Cerebellum (tissue), 5 donors: ENCODE measurements around the gene CXCL1.

- PRO-cap, 3 experiments = no peak in any of the 3 experiments
- RAMPAGE, long total RNA = no peak
Measured at GRCh38 chr4:70903214-70903317, 897 bp downstream of the MOB1B start.

DNA sequence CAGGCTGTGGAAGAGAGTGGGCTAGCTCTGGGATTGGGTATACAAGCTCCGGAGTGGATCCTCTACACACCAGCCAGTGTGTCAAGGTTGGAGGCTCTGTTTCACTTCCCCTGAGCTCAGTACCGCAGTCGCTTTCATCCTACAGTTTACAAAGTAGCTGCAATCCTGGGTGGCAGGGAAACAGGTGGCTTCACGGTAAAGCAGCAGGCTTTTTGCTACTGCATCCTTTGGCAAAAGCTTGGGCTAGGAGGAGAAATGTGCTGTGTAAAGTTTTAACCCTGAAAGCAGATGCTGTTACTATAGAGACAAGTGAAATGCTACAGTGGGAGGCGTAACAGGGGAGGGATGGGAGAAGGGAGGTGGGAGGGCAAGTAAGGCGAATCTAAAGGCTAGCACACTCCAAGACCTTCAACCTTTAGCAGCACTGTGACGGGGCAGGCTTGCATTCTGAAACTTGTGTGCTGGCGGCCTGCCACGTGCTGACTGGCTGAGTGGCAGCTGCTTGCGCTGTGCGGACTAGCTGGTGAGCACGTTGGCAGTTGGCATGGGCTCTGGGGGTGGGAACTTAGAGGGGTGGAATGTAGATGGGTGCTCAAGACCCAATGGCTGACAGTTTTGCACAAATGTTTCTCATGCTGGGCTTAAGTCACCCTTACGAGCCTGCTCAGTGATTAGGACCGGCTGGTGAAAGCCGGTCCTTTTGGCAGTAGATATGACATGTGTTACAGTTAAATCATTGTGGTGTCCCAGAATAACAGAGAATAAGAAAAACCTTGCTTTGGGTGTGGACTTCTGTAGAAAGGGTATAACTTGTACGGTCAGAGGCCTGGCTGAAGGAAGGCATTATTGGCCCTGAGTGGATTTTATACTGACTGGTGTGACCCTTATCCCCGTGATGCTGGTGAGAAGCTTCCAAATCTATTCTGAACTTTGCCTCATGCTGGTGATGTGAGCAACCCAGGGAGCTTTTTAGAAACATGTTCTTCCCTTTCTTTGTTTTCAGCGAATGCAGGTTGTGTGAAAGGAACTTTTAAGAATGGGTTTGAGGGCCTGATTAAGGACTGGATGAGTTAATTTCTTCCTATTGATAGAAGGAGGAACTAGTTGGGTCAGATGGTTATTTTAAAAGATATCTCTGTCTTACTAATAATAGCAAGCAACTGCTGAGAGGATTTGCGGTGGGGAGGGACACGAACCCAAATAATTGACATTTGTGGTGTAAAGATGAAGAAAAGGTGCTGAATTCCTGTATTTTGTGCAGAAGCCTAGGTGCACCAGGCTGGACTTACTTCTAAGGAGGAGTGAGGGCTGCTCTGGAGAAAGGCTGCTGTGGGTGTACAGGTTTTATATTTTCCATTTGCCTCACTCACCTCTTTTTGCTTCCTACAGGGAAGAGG, 44.2 kb downstream of the SLC4A4 start:
- PRO-cap, 3 experiments = no peak in any of the 3 experiments
- RAMPAGE, long total RNA = no peak

- PRO-cap, 3 experiments = no peak in any of the 3 experiments
- RAMPAGE, long total RNA = no peak
Measured at GRCh38 chr4:71622413-71622929, 161.4 kb downstream of the GC start.

- PRO-cap, 3 experiments = no peak in any of the 3 experiments
- RAMPAGE, long total RNA = no peak
Measured at GRCh38 chr4:71784280-71784573, 348 bp upstream of the GC start.

GRCh38 chr4:72226424-72226903, 194.7 kb downstream of the NPFFR2 start:
- PRO-cap, 3 experiments = no peak in any of the 3 experiments
- RAMPAGE, long total RNA = no peak

DNA sequence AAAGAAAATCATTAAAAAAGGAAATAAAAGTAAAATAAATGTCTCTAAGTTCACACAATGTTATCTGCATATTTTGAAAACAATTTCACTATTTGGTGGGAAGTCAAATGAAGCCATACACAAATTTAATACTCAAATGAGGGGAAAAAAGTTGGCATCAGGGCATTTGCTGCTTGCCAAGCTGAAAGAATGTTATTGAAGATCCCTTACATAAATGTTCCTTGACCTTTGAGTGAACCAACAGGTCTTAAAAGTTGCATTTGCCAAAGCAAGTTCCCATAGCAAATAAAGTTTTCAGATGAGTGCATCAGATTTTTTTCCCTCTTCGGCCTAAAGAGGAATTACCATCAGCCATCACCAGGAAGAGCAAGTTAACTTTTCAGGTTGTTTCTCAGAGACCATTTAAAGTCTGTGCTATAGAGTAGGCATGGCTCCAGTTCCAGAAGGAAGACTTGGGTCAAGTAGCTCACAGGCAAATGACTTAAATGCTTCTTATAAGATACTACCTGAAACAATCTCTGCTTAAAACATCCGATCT, 115.9 kb downstream of the COX18 start:
- PRO-cap, 3 experiments = no peak in any of the 3 experiments
- RAMPAGE, long total RNA = no peak

DNA sequence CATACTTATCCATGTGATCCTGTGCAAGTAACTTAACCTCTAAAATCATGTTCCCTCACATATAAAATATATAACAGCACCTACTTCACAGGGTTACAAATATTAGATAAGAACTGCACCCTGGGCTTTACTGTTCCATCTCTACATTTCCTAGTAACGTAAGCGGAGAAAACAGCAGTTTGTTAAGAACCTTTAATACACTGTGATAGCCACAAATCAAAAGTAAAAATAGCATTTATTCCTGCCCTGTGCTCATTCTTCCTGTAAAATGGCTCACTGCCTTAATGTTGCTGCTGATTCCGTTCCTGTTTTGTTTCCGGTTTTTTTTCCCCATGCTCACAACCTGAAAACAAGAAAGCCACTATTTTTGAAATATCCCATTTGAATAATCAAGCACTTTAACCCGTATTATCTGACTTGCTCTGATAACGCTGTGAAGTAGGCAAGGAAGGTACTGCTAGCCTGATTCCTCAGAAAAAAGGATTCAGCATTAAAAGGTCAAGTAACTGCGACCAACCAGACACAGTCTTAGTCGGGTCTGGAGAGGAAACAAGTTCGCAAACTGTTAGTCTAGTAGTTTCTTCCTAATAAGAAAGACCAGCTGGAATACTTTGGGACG, 1.1 kb downstream of the COX18 start:
- PRO-cap, 3 experiments = peak in 1 of 3 experiments; most common plus-strand start position 519 of the sequence (in 1); most common minus-strand start position 269 of the sequence (in 1)
- RAMPAGE, long total RNA = no peak

DNA sequence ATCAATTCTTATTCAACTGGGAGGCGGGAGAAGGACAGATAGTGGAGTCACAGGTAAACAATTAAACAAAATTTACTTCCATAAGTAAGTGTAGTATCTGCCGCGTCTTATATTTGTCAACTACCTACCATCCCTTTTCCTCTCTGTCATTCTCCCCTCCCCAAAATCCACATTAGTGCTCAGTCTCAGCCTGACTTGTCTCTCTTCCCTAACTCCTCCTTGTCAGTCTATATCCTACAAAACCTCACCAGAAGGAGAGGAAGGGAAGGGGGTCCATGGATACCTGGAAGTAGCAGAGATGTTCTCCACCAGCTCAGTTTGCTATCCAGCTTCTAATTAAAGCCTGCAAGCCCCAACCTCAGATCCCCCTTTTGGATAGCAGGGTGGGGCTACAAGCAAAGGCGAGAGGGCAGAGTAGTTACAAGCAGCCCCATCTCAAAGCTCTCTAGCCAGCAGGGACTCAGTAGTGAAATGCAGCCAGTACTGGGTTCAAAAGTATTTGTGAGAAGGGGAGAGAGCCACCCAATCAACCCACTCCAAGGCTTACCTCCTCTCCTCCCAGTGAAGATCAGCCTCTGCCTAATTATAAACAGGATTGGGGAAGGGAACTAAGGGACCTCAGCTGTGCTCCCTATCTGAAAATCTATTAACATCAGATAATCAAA, 82.8 kb upstream of the COX18 start:
- PRO-cap, 3 experiments = no peak in any of the 3 experiments
- RAMPAGE, long total RNA = no peak

DNA sequence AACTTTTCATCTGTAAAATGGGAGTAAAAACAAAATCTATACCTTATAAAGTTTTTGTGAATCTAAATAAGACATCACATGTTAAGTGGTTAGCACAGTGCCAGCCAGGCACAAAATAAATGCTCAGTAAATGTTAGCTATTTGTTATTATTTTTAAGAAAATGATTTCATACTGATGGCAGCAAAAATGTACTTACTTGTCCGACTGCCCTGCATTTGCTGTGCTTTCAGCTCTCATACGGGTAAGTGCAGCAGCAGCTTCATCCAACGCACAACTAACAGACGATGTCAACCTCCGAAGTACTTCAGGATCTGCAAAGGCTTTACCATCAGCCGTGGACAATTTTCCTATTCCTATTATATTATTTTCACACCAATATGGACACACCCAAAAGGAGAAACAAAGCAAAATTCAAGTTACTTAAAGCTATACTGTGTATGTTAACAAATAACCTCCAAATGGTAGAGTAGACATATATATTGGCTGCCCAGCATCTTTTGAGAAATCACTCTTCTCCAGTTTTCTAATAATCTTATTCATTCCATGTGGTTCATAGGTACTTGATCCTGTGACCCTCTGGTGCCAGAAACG, 91.6 kb upstream of the COX18 start:
- PRO-cap, 3 experiments = no peak in any of the 3 experiments
- RAMPAGE, long total RNA = no peak

GRCh38 chr4:73200598-73201146, 57.9 kb downstream of the ANKRD17 start:
- PRO-cap, 3 experiments = no peak in any of the 3 experiments
- RAMPAGE, long total RNA = no peak

DNA sequence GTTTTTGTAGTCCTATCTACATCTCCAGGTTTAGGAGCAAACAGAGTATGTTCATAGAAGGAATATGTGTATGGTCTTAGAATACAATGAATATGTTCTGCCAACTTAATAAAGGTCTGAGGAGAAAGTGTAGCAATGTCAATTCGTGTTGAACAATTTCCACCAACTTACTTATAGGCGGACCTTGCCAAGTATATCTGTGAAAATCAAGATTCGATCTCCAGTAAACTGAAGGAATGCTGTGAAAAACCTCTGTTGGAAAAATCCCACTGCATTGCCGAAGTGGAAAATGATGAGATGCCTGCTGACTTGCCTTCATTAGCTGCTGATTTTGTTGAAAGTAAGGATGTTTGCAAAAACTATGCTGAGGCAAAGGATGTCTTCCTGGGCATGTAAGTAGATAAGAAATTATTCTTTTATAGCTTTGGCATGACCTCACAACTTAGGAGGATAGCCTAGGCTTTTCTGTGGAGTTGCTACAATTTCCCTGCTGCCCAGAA, 9.2 kb downstream of the ALB start:
- PRO-cap, 3 experiments = no peak in any of the 3 experiments
- RAMPAGE, long total RNA = no peak

DNA sequence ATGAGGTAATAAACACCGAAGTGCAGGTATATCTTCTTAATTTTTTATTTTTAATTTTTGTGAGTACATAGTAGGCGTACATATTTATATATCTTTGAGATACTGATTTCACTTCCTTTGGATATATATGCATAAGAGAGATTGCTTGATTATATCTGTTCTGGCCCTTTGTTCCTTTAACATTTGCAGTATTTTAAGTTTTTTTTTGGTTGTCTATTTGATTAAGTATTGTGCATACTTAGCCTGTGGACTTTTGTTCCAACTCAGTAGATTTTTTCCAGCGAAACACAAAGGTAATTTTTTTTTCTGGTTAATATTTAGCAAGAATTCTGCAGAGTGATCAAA, 274 bp upstream of the AFM start:
- PRO-cap, 3 experiments = no peak in any of the 3 experiments
- RAMPAGE, long total RNA = no peak

GRCh38 chr4:73669689-73670187, 49.5 kb upstream of the RASSF6 start:
- PRO-cap, 3 experiments = no peak in any of the 3 experiments
- RAMPAGE, long total RNA = no peak

GRCh38 chr4:73720786-73721212, 19.6 kb upstream of the CXCL8 start:
- PRO-cap, 3 experiments = no peak in any of the 3 experiments
- RAMPAGE, long total RNA = no peak

GRCh38 chr4:73741548-73742100, 1.3 kb downstream of the CXCL8 start:
- PRO-cap, 3 experiments = no peak in any of the 3 experiments
- RAMPAGE, long total RNA = no peak

DNA sequence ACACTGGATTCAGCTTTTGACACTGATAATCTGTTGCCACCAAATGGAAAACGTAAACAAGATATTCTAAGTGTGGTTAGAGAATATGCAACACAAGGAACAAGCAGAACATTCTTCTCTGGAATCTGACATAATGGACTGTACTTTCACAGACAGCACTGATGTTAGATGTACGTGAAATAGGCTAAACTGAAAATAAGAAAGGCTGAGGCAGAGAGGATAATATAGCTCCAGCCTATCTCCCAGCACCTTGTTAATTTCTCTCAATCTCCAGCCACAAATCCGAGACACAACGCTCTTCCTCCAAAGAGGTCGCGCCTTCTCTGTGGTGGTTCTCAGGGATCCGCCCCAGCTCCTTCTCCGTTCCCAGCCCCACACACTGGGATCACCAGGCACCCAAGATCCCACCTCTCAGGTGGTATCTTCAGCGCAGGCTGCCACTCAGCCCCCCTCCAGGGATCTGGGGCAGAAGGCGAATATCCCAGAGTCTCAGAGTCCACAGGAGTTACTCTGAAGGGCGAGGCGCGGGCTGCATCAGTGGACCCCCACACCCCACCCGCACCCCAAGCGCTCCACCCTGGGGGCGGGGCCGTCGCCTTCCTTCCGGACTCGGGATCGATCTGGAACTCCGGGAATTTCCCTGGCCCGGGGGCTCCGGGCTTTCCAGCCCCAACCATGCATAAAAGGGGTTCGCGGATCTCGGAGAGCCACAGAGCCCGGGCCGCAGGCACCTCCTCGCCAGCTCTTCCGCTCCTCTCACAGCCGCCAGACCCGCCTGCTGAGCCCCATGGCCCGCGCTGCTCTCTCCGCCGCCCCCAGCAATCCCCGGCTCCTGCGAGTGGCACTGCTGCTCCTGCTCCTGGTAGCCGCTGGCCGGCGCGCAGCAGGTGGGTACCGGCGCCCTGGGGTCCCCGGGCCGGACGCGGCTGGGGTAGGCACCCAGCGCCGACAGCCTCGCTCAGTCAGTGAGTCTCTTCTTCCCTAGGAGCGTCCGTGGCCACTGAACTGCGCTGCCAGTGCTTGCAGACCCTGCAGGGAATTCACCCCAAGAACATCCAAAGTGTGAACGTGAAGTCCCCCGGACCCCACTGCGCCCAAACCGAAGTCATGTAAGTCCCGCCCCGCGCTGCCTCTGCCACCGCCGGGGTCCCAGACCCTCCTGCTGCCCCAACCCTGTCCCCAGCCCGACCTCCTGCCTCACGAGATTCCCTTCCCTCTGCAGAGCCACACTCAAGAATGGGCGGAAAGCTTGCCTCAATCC, at the start of gene CXCL1:
TSS of gene CXCL1 (plus strand) at position 710 of the 1,261 bp plus-strand sequence.
- PRO-cap, 3 experiments = no peak in any of the 3 experiments
- RAMPAGE, long total RNA = no peak

DNA sequence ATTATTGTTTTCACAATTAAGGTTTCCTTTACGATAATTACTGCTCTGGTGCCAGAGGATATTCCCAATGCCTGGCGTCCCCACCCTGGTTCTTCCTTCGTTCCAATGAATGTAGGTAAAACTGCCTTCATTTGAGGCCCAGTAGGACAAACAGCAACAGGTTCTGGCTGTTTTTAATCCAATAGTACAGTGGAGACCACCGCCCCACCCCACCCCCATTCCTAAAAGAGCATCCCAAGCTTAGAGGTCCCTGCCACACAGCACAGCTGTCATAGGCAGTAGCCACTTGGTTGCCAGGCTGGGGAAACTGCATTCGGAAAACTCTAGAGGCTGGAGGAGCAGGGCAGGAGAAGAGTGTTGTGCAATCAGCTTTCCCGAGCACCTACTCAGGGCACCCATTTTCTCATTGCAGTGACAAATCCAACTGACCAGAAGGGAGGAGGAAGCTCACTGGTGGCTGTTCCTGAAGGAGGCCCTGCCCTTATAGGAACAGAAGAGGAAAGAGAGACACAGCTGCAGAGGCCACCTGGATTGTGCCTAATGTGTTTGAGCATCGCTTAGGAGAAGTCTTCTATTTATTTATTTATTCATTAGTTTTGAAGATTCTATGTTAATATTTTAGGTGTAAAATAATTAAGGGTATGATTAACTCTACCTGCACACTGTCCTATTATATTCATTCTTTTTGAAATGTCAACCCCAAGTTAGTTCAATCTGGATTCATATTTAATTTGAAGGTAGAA, 1.1 kb downstream of the CXCL1 start:
- PRO-cap, 3 experiments = no peak in any of the 3 experiments
- RAMPAGE, long total RNA = no peak

GRCh38 chr4:74099358-74099544, 256 bp upstream of the CXCL2 start:
- PRO-cap, 3 experiments = peak in 3 of 3 experiments; most common plus-strand start chr4:74099403 (in 2)
- RAMPAGE, long total RNA = no peak

DNA sequence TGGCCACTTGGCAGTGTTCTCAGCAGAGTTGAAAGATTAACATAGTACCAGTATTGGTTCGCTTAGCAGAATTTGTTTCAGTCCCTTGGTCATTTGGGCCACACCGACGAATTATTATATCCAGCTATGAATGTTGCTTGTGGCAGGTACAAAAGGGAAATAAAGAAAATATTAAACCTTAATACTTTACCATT, 5.2 kb upstream of the CXCL2 start:
- PRO-cap, 3 experiments = no peak in any of the 3 experiments
- RAMPAGE, long total RNA = no peak

DNA sequence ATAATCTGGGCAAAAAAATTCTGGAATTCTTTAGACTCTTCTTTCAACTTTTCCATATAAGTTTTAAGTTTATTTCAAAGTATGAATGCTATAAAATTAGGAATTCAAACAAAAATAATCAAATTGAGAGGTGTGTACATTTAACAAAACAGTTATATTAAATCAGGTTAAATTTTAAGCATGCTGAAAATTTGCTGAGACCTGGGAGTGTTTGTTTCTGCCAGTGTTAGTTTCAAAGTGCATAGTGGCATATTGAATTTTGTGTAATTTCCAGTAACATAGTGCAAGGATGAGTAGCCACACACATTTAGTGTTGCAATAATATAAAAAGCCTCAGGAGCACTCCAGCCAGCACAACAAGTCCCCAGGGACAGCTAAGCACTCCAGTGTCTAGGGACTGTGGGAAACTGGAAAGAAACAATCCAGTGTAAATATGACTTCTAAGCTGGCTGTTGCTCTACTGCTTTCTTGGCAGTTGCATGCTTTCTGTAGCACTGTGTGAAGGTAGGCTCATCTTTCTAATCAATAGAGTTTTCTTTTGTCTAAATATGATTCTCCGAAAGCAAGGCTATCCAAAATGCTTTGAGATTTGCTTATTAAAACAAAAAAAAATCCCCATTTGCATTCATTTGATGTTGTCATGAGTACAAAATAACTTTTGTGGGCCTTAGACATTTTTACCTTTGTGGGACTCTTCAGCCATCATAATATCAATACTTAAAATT, 24.1 kb upstream of the CXCL2 start:
- PRO-cap, 3 experiments = no peak in any of the 3 experiments
- RAMPAGE, long total RNA = no peak